ENCODE measurements around the genes DGCR8, ZDHHC8, RTN4R and DGCR6L.

GRCh38 chr22:19988731-19989465 is 27.7 kb downstream of the ARVCF start:
- RRBS: 65% methylated on average over 2 of the region's 15 CpGs

GRCh38 chr22:19995542-19996069 is 21.0 kb downstream of the ARVCF start:
- RRBS: no CpG with 5 or more reads among the region's 13 CpGs

DNA sequence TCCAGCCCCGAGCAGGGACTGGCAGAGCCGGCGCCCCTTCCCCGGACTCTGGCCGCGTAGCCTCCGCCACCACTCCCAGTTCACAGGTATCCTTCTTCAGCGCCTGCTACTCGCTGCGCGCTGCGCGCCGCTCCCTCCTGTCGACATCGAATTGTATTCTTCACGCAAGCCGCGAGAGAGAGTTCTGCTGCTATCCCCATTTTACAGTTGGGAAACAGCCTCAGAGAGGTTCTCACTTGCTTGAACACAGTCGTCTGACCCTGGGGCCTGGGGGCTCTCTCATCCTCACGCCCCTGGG is 433 bp upstream of the ARVCF start:
- RRBS: no CpG with 5 or more reads among the region's 21 CpGs

DNA sequence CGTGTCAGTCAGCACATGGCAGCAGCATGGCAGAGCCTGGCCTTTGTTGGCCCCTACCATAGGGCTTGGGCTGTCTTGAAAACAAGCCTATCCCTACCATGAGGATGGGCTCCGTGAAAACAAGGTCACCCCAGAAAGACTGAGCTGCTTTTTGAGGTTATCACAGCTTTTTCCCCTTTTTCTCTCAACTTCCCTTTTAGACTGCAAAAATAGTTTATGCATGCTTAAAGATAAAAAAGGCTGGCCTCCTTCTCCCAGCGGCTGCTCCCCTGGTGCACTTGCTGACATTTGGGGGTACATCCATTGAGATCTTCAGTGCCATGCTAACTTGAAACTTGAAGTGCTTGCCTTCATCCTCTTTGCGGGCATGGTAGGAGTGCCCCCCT is 2.0 kb downstream of the TANGO2 start:
- RRBS: no CpG with 5 or more reads among the region's 4 CpGs

GRCh38 chr22:20023948-20024907 is 3.3 kb downstream of the TANGO2 start:
- RRBS: no CpG with 5 or more reads among the region's 25 CpGs

DNA sequence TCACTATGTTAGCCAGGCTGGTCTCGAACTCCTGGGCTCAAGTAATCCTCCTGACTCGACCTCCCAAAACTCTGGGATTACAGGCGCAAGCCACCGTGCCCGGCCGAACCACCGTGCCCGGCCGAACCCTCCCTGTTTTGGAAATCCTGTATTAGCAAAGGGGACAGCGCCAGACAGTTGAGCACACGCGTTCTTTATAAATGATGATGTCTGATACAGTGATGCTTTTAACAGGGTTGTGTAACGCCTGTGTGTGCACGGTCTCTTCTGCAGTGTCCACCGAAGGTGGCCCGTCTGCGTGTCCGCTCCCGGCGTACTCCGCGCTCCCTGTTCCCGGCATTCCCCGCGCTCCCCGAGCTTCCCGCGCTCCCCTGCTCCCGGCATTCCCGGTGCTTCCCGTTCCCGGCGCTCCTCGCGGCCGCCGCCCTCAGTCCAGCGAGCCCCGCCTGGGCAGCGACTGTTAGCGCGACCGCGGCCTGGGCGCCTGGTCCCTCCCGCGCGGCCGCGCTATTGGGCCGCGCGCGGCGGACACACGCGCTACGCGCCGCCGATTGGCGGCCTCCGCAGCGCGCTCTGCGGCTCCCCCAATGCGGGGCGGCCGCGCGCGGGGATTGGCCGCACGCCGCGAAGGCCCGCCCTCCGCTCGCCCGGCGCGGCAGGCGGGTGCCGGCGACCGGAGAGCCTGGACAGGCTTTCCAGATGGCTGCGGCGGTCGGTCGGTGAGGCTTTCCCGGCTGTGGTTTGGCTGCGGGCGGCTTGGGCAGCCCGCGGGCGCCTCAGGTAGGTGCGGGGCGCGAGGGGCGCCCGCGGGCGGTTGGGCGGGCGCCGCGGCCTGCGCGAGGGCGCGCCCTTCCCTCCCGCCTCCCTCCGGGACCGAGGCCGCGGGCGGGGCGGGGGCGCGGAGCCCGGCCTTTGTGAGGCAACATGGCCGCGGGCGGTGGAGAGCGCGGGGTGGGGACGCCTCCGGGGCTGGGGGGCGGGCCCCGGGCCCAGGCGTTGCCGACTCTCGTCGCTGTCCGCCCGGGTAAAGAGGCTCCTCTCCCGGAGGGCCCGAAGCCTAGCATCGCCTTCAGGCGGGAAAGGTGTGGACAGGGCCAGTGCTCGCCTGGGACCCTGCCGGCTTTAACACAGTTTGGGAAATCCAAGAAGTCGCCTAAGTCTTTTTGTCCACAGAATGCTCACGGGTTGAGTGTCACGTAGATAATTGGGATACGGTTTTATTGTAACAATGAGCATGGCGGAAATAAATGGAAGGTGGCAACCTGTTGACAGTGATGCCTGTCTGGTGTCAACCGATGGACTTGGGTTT is at the start of gene DGCR8:
Gene DGCR8, plus strand, starts transcription at position 638 of the 1,309 bp plus-strand sequence.
- RRBS: 2% methylated on average over 41 of the region's 148 CpGs

GRCh38 chr22:20093330-20093961 is 13.4 kb downstream of the DGCR8 start:
- RRBS: no CpG with 5 or more reads among the region's 13 CpGs

- RRBS: no CpG with 5 or more reads among the region's 29 CpGs
Measured at GRCh38 chr22:20126635-20127669, 4.7 kb upstream of the ZDHHC8 start.

DNA sequence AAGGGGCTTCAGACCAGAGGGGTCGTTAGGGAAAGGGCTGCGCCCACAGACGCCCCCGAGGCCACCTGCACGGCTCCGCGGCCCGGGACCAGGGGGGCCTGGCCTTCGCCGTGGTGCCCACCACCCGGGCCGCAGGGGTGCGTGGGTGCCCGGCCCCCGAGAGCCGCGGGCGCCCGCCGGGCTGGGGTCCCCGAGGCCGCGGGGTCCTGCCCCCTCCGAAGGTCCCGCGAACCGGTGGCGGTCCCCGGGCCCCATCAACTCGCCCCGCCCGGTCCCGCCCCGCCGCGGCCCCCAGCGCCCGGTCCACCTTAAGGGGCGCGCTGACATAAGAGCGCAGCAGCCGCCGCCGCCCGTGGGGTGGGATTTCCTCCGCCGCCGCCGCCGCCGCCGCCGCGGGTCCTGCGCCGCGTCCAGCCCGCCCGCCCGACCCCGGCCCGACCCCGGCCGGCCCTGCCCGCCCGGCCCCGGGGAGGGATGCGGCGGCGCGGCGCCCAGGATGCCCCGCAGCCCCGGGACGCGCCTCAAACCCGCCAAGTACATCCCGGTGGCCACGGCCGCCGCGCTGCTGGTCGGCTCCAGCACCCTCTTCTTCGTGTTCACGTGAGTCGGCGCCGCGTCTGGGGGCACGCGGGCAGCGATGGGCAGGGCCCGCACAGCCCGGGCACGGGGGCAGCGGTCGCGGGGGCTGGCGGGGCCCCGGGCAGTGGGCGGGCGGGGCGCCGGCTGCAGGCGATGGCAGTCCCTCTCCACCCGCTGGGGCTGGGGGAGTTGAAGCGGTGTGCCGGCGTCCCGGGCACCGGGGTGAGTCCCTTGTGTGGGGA is at the start of gene ZDHHC8:
Gene ZDHHC8, plus strand, starts transcription at position 353 of the 821 bp plus-strand sequence.
- RRBS: 3% methylated on average over 32 of the region's 111 CpGs

DNA sequence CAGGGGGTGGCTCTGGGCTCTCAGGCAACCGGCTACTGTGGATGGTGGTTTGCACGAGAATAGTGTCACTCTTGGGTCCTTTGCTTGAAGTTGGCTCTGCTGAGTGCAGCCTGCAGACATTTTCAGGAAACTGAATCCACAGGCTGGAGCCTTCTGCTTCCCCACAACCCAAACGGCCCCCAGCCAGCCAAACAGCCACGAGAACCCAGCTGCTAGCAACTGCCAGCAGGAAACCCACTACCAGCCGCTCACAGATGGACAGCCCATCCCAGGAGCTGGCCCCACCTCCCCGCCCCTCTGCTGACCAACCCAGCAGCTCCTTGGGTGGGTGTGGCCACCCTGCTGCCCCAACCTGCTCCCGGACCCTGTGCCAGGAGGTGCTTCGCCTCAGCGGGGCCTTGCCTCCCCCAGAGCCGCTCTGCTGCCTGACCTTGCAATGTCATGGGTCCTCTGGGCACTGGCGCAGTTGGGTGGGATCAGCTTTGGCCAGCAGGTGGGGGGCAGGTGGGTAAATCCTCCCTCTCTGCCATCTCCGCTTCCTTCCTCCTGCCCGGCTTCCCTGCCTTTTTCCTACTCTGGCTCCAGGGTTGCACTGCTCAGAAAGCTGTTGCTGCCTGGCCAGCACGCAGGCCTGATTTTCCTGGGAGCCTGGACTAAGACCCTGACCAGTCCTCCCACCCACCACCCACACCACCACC is 8.3 kb upstream of the CCDC188 start:
- RRBS: no CpG with 5 or more reads among the region's 14 CpGs

DNA sequence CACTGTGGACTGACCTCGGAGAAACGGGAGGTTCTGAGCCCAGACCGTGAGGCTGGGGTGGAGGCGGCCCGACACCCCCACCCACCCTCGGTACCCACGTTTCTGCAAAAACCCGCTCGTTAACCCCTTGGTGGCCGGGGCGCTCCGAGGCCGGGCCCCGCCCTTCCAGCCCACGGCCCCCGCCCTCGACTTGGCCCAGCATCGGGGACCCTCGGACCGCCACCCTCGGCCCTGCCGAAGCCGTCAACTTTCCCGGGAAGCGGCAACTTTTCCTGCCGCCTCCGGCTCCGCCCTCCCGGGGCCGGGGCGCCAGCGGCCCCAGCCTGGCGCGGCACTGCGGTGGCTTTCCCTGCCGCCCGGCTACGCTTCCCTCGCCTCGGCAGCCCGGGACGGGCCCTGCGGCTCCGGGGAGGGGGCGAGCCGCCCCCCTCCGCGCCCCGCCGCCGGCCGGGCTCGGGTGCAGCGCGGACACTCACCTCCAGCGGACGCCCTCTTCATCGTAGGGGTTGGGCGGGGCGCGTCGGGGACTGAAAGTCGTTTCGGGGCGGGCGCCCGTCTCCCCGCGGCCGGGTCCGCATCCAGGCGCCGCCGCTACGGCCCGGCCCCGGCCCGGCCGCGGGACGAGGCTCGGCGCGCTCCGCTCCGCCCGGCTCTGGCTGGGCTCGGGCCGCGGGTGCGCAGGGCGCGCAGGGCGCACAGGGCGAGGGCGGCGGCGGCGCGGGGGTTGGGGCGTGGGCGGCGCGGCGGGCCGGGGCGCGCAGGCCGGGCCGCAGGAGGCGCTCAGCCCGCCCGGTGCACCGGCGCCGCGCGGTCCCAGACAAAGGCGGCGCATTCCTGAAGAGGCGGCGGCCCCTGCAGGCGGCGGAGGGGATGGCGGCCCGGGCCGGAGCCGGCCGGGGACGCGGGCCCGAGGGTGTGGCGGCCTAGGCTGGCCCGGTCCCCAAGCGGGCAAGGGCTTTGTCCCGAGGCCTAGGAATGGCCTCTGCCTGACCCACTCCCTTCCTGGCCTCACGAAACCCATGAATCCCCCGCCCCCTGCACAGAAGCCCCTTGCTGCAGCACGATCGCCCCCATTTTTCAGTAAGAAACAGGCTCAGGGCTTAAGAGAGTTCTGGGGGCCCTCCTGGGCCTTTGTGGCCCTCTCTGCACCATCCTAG is at the start of gene RTN4R:
Gene RTN4R, minus strand, starts transcription at position 724 of the 1,157 bp plus-strand sequence.
- RRBS: 4% methylated on average over 33 of the region's 140 CpGs

DNA sequence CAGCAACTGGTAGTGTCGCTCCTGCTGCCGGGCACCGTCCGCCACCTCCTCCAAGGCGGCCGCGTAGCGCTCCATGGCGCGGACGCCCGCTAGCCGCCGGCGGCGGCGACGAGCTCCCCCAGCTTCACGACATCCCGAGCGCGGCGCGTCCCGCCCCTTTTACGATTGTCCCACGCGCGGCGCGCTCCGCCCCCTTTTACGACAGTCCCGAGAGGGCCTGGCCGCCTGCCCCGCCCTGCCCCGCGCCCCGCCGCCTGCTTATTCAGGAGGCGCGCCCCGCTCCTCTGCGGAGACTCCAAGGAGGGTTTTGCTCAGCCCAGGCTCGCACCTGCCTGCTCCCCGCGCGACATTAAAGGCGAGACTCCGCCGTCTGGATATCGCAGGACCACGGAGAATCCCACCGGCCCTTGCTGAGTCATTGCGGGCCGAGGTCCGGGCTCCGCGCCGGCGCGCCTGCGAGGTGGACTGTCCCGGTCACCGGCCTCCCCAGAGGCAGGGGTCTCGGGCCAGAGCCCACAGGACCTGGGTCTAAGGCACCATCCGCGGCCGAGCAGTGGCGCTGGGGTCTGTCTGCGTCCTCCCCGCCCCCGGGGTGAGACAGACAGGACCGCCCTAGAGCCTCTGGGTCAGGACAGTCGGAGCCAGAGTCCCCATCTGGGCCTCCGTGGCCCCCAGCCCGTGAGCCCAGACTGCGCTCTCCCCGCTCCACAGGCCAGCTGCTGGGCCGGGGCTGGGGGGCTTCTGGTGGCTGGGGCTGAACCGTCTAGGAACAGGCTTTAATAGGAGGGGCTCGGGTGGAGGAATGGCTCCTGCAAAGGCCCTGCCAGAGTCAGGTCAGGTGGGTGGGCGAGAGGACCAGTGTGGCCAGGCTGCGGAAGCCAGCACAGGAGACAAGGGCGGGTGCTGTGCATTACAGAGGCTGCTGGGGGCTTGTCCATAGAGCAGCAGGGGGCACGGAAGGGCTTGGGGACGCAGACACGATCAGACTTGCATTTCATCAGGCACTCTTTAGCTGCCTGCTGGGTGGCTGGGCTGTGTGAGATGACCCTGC is at the start of gene DGCR6L:
Gene DGCR6L, minus strand, starts transcription at position 147 of the 1,051 bp plus-strand sequence.
- RRBS: no CpG with 5 or more reads among the region's 88 CpGs

DNA sequence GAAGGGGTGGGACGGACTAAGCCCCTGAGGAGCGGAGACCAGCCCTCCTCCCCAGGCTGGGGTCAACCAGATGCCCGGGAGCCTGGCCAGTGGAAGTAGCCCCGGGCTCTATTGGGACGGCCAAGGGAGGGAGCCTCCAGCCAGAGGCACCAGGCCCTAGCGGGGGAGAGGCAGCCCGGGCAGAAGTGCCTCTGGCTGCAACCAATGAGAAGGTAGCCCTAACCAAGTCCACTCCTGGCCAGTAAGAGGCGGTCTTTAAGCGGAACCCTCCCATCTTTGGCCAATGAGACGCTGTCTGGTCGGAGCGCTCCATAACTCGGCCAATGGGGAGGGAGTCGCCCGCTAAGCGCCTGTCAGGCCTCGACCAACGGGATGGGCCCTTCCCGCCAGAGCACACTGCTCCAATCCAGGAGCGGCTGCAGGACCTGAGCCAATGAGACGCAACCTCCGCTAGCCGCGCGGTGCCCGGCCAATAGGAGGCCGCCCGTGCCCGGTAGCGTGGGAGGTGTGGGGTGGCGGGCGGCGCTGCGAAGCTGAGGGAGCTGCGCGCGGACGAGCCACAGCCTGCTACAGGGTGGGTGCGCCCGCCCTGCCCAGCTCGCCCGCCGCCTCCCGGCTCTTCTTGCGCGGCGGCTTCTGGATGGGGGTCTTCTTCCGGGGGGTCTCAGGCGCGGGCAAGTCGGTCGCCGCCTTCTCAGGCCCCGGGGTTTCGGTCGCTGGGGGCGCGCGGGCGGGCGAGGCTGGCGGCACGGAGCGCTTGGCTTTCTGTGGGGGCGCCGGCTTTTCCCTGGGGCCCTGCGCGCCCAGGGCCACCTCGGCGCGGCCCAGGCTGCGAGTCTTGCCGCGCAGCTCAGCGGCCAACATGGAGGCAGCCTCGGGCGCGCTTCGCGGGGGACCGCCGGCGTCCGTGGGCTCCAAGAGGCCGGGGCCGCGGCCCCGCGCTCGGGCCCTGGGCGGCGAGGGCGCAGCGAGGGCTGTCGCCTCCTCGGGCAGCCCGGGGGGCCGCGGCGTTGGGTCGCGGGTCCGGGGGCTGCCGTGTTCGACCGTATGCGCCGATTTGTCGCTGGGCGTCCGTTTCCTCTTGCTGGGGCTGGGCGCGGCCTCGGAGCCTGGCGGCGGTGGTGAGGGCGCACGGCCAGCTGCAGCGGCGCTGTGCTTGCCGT is 12.4 kb downstream of the SCARF2 start:
- RRBS: 36% methylated on average over 25 of the region's 121 CpGs

- RRBS: 0% methylated on average over 4 of the region's 41 CpGs
Measured at GRCh38 chr22:20507792-20508581, 577 bp downstream of the MED15 start.

DNA sequence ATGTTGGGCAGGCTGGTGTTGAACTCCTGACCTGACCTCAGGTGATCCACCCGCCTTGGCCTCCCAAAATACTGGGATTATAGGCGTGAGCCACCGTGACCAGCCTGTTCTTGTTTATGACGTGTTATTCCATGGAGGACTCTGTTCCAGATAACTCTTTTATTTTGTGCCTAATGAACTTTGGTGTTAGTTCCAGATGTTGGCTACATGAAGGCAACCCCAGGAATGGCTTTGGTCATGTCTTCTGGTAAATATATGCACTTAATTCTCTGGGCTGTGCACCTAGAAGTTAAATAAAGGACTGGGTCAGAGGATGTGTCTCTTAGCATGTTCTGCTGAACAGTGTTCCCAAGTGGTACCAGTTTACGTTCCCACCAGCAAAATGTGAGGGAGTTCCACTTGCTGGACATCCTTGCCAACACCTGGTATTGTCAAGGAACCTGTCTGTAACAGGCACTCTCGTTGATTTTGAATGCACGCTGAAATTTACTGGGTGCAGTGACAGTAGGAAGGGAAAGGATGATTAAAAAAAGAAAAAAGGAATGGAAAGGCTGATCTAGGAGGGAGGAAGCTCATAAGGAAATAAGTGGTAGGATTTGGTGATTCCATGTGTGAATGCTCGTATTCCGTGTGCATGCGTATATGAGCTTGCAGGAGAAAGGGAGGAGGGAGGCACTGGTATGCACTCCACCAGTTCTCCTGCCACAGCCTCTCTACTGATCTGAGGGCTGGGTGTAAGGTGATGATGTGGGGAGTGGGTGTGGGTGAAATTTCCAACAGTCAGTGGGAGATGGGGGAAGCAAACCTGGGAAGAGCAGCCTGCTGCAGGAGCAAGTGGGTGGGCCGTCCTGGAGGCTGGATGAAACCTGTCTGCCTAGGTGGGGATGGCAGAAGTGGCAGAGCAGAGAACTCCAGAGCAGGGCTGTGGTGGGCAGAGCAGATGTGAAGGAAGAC is 14.8 kb downstream of the MED15 start:
- RRBS: no CpG with 5 or more reads among the region's 11 CpGs

DNA sequence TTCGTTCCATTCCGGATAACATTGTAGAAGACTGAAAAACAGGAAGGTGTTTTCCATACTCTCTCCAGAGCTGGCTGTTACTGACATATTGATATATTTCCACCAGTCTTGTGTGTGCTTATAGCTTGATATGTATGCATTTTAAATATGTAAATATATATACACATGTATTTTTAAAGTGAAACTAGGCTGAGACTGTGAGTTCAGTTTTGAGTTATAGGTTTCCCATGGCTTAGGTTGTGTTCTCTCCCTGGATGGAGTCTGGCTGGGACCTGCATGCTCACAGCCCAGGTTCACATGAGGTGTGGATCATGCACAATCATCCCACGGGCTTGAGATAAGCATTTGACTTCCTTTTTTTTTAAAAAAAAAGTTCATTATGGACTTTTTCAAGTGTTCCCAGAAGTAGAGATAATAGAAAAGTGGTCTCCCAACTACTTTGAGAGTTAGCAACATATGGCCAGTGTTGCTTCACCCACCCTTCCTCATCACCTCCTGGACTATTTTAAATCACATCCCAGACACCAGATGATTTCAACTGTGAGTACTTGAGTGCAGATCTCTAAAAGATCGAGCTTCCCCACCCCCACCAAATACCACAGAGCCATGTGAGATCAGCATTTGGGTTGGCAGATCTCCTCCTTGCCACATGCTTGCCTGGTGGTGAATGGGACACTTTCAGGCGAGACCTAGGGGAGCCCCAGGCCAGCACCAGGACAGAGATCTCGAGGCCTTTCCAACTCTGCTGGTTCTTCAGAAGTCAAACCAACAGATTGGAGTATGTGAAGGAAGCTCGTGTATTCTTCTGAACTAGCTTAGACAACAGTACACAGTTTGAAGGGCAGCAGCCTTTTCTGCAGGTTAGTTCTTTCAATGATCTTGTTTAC is 15.8 kb downstream of the MED15 start:
- RRBS: 93% methylated on average over 2 of the region's 7 CpGs

DNA sequence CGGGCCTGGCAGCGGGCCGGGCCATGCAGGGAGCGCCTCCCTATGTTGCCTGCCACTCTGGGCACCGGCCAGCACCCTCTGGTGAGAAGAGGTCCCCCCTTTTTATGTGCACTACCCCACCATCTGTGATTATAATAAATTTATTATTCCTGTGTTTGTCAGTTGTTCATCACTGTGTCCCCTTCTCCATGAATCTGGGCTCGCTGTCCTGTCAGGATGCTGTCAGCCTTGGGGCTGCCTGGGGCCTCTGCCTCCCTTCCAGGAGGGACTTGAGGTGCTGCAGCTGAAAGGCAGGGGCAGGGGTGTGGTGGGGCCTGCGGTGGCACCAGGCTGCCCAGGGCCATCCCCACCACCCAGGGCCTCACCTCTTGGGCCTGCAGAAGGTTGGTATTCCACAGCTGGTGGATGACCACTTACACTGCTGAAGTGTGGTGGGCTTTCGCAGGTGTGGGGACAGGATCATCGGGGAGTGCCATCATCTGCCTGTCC is 80.1 kb downstream of the MED15 start:
- RRBS: 97% methylated on average over 3 of the region's 9 CpGs

- RRBS: 0% methylated on average over 3 of the region's 16 CpGs
Measured at GRCh38 chr22:20591959-20592459, 84.6 kb downstream of the MED15 start.

DNA sequence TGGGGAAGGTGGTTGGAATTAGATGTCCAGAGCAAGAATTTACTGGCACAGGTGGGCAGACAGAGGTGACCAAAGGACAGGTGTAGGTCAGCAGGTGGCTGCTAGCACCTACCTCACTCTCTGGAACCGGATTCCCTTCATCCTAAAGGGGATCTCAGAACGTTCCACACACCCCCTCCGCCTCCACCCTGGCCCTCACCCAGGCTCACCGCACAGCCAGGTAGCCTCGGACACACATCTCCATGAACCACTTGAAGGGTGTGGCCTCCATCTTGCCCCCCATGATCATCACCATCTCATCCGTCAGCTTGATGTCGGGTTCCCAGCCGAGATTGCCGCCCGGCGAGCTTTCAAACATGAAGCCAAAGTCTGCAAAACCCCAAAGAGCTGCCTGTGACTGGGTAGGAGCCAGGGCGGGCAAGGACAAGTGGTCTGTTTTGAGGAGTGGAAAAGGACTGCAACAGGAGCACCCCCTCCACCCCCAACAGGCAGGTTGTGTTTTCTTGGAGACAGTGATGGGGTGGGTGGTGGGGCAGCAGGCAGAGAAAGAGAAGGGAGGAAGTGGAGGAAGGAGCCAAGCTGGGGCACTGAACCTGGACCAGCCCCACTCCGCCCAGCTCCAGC is 63.3 kb upstream of the SERPIND1 start:
- RRBS: no CpG with 5 or more reads among the region's 13 CpGs

DNA sequence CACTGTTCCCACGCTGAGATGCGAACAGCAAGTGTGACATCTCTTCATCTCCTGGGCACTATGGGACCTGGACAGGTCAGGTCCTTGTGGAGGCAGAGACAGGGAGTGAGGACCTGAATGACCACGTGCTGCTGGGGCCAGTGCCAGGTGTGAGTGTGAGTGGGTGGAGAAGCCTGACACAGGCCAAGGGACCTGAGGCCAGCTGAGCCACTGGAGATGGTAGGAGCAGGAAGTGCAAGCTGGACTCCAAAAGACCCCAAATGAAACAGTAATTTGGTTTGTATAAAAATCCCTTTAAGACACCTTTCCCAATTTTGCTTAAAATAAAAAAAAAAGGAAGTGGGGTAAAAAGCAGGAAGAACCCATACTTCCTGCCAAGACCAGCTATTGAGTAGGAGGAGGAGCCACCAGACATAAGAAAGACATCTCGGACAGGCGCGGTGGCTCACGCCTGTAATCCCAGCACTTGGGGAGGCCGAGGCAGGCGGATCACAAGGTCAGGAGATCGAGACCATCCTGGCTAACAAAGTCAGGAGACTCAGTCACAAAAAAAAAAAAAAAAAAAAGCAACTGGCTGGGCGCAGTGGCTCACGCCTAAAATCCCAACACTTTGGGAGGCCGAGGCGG is 35.3 kb upstream of the SERPIND1 start:
- RRBS: no CpG with 5 or more reads among the region's 14 CpGs